Endometrial microvascular endothelial cells (primary cell): ENCODE data around the genes GTPBP4 and WDR37.

- RAMPAGE, long total RNA: no peak
Measured at GRCh38 chr10:112144-112671, 23.0 kb upstream of the ZMYND11 start.

DNA sequence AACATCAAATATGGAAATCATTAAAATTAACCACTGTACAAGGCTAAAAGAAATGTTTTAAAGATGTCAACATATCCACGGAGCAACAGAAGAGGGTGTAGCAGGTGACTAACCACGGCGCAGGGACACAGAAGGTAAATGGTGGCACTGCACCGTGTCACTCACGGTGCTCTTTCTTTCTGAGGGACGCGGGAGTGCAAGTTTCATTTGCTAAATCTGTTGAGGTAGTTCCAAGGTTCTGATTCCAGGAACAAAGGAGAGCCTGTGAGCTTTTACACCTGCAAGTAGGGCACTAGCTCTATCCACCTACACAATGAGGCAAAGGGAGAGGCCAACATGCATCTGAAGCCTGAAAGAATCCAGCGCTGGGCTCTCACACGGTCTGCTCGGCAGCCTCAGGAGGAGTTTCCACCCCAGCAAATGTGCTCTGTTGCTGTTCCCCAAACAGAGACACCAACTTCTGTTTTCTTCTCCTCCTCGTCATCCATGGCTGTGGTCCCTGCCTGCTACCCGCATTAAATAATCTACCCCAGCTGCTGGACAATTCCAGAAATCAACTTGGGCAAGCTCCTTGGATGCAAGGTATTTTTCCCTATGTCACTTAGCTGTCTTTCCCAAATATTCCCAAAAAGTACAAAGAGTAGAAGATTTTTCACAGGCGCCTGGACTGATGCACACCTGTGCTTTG lies 176.6 kb downstream of the ZMYND11 start:
- RAMPAGE, long total RNA: no peak

DNA sequence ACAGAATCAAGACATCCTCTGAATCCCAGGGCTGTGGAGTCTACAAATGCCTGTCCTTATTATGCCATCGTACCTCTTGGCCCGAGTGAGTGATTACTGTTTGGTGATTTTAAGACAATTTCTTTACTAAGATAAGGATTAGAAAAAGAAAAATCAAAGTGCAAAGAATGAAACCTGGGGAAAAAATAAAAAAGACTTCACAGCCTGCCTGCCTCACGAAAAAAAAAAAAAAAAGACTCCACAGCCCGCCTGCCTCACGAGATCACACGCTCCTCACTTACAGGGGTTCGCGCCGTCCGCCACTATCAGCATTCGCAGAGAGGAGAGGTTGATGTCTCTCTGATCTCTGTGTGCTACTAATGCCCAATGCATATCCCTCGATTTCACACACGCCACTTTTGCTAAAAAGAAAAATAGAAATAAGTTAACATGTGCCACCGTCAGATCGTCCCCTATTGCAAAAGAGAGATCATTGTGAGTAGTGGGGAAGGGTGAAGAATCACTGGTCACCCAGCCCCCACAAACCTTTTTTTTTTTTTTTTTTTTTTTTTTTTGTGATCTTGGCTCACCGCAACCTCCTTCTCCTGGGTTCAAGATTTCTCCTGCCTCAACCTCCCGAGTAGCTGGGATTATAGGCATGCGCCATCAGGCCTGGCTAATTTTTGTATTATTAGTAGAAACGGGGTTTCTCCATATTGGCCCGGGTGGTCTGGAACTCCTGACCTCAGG lies 248.7 kb downstream of the ZMYND11 start:
- RAMPAGE, long total RNA: no peak

- RAMPAGE, long total RNA: no peak
Measured at GRCh38 chr10:387089-387543, 251.9 kb downstream of the ZMYND11 start.

GRCh38 chr10:420553-421155 lies 268.8 kb downstream of the DIP2C start:
- RAMPAGE, long total RNA: no peak

- RAMPAGE, long total RNA: no peak
Measured at GRCh38 chr10:470275-471256, 218.9 kb downstream of the DIP2C start.

DNA sequence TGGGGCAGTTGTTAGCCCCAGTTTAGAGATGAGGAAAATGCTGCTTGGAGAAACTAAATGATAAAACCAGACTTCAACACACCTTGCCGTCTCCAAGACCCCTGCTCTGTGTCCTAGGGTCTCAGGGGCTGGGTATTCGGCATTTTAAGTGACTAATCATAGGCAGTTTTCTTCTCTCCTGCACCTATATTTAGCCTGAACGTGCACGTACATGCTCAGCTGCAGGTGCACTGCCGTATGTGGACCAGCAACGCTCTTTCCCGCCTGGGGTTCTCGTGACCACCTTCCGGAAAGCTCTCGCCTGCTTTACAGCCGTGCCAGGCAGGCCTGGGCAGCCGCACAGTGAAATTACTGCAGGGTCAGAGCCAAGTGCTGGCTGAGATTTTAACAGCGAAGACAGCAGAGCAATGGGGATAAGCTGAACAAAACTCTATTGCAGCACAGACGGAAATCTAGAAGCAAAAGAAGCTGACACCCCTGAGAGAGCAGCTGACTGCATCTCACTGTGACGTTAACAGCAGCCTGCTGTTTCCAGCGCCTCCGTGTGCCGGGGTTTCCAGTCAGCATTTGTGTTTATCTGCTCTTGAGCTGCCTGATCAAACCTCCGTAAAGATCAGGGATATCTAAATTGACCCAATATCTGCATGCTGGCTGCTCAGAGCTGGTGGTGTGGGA lies 179.1 kb downstream of the DIP2C start:
- RAMPAGE, long total RNA: no peak

DNA sequence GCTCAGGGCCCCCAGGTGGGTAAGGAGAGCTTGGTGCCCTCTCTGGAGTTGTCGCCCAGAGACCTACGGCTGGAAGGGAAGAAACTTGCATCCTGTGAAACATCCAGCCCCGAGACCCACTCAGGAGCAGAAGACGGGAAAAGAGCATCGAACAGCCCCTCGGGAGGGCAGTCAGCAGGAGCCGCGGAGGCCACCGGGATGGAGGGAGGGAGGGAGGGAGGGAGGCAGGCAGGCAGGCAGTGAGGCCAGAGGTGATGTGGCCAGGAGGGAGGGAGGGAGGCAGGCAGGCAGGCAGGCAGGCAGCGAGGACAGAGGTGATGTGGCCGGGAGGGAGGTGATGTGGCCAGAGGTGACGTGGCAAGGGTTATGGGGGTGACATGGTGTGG lies 141.2 kb downstream of the DIP2C start:
- RAMPAGE, long total RNA: no peak

DNA sequence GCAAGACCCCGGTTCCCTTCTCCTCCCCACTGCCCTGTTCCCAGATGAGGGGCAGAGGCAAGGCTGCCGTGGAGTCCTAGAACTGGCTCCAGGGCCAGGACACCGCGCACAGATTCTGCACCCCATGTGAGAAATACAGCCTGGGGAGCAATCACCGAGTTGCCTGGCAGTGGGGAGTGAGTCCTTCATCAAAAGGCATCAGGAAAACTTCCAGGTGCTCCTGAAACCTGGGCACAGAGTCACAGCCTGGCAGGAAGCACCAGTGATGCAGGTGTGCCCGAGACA lies 134.9 kb downstream of the DIP2C start:
- RAMPAGE, long total RNA: no peak

DNA sequence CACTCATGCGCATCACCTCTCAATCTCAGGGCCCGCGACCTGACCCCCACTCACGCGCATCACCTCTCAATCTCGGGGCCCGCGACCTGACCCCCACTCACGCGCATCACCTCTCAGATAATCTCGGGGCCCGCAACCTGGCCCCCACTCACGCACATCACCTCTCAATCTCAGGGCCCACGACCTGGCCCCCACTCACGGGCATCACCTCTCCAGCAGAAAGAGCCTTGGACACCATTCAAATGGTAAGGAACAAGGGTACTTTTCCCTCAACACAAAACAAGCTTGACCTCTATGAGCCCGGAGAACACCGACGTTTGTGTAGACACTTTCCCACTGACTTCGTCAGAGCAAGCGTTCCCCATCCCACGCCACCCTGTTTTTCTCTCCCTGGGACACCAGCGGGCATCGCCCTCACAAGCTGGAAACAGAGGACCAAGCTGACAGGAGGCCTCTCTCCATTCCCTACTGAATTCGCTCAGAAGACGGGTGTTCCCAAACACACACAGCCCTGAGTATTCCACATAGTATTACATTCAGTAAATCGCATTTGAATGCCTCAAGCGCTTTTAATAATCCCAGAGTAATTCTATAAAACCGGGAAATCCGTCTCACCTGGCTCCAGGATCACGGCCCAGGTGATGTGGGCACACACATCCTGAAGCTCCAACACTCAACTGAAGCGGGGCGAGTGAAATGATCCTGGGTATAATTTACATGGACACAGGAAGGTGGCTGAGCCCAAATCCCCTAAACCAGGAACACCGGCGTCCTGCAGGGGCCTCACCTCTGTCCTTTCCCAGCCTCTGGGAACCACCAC lies 104.4 kb downstream of the DIP2C start:
- RAMPAGE, long total RNA: no peak

- RAMPAGE, long total RNA: no peak
Measured at GRCh38 chr10:600899-601524, 88.5 kb downstream of the DIP2C start.

DNA sequence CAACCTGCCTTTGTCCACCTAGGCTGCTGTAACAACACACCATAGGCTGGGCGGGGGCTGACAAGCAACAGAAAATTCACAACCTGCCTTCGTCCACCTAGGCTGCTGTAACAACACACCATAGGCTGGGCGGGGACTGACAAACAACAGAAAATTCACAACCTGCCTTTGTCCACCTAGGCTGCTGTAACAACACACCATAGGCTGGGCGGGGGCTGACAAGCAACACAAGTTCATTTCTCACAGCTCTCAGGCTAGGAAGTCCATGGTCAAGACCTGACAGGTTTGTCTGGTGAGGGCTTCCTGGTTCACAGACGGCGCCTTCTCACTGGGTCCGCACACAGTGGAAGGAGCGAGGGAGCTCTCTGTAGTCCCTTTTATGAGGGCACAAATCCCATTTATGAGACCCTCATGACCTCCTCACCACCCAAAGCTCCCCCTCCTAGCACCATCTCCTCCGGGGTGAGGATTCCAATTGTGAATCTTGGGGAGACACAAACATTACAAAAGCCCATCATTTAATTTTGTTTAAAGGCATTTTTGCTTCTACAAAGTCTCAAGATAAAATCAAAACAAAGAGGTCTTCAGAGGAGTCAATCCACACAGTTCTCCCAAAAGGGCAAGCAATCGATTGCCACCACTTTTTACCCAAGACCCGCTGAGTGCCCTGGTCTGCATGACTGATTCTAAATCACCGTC lies 52.1 kb downstream of the DIP2C start:
- RAMPAGE, long total RNA: no peak

GRCh38 chr10:645487-645990 lies 43.9 kb downstream of the DIP2C start:
- RAMPAGE, long total RNA: no peak

DNA sequence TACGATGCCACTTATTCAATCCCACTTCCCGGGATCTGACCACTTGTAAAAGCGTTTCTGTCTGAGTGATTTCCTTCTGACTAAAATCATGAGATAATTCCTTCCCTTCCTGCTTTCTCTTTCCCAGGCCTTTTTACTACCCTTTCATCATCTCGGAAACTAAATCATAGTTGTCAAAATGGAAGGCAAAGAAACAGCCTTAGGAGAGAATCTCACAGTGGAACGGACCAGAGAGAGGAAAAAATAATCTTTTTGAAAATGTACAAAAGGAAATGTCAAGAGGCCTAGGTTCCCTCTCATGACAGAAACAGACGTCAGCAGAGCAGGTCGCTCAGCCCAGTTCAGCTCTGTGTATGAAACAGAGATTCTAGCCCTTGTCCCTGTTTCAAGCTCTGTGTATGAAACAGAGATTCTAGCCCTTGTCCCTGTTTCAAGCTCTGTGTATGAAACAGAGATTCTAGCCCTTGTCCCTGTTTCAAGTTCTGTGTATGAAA lies 29.7 kb downstream of the DIP2C start:
- RAMPAGE, long total RNA: no peak

GRCh38 chr10:683020-684215 lies 6.0 kb downstream of the DIP2C start:
- RAMPAGE, long total RNA: no peak

GRCh38 chr10:971655-971936 lies 16.6 kb upstream of the GTPBP4 start:
- RAMPAGE, long total RNA: no peak

GRCh38 chr10:988184-989347 lies at the start of gene GTPBP4:
GTPBP4 (plus strand) TSS chr10:988434.
- RAMPAGE, long total RNA: start-site peak on the plus strand at chr10:988452-988464, 39 and 56 reads in 2 replicates

DNA sequence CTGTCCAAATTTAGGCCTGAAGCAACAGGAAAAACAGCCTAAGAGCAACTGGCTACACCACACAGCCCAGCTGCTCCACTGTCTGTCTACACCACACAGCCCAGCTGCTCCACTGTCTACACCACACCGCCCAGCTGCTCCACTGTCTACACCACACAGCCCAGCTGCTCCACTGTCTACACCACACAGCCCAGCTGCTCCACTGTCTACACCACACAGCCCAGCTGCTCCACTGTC lies 2.6 kb downstream of the IDI1 start:
- RAMPAGE, long total RNA: no peak

- RAMPAGE, long total RNA: no peak
Measured at GRCh38 chr10:1056167-1056554, at the start of gene WDR37. WDR37 (plus strand) TSS chr10:1056385.

DNA sequence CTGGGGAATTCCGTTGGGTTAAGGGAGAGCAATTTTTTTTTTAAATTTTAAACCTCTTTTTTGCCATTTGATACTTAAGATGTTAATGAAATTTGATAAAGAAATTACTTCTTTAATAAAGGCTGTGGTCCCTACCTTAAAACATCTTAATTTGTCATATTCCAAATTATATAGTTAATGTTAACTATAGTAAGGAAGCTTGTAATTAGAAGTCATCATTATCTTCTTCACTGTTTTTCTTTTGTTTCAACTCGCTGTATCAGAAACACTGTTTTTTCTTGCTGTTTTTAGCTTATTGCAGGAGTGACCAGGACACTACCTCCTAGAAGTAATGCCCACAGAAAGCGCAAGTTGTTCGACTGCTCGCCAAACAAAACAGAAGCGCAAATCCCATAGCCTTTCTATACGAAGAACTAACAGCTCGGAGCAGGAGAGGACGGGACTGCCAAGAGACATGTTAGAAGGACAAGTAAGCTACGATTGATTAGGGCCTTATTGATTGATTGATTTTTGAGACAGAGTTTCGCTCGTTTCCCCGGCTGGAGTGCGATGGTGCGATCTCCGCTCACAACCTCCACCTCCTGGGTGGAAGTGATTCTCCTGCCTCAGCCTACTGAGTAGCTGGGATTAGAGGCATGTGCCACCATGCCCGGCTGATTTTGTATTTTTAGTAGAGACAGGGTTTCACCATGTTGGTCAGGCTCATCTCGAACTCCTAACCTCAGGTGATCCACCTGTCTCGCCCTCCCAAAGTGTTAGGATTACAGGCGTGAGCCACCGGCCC lies 15.8 kb downstream of the WDR37 start:
- RAMPAGE, long total RNA: no peak